LHCN-M2 (cell line): ENCODE measurements around the genes PSMA7, SS18L1, OSBPL2 and RBBP8NL.

GRCh38 chr20:62136389-62137081, 6.7 kb downstream of the PSMA7 start:
- RAMPAGE, long total RNA: no peak

DNA sequence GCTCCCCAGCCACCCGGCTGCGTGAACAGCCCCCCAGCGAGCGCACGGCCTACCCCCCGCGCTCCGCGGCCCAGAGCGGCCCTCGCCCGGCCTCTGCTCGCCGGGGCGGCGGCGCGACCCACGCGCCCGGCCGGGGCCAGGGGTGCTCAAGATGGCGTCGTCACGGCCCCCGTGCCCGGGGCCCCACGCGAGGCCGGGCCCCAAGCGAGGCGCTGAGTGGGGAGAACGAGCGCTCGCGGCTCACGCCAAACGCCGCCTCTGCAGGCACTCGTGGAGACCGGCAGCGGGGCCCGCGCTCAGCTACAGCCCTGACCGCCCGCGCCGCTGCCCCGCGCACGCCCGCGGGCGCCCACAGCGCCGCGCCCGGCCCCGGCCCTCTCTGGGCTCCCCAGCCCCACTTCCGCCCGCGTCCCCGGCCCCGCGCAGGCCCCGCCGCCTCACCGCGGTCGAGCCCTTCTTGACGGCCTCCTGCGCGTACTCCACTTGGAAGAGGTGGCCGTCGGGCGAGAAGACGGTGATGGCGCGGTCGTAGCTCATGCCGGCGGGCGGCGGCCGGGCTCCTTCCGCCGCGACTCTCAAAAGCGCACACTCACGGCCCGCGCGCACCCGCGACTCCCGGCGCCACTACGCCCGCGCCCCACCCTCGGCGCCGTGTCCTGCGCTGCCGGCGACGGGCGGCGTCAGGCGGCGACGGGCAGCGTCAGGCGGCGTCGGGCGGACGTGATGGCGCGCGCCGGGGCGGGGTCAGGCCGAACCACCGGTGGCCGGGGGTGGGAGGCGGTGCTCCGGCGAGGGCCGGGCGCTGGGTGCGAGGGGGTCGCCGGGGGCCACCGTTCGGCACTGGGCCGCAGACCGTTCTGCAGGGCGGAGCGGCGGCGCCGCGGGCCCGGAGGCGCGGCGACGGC, at the start of gene PSMA7:
Gene PSMA7 (minus strand): TSS at position 628 of the 905 bp plus-strand sequence.
- RAMPAGE, long total RNA: start-site peak on the minus strand centred at position 605 of the sequence, 112 bp wide, 753 reads

GRCh38 chr20:62143672-62143997, at the start of gene SS18L1:
Gene SS18L1, plus strand, starts transcription at chr20:62143769.
- RAMPAGE, long total RNA: start-site peak on the plus strand at chr20:62143748-62143805, 20 reads

- RAMPAGE, long total RNA: no peak
Measured at GRCh38 chr20:62149231-62150072, 5.9 kb downstream of the SS18L1 start.

GRCh38 chr20:62159814-62160318, 16.3 kb downstream of the SS18L1 start:
- RAMPAGE, long total RNA: no peak

- RAMPAGE, long total RNA: no peak
Measured at GRCh38 chr20:62165849-62166550, 16.8 kb upstream of the MTG2 start.

DNA sequence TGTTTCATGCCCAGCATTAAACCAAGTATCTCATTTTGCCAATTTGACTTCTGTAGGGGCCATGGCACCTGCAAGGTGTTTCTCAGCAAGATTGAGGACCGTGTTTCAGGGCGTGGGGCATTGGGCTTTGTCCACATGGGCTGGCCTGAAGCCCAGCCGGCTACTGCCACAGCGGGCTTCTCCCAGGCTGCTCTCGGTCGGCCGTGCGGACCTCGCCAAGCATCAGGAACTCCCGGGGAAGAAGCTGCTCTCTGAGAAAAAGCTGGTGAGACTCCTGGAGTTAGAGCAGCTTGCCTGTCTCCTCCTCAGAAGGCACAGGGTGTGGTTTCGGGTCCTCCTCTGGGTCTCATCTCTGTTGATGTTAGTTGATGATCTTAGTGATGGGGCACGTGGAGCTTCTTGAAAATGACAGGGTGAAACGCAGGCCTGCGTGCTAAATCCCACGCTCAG, 10.6 kb downstream of the MTG2 start:
- RAMPAGE, long total RNA: no peak

GRCh38 chr20:62237844-62238820, at the start of gene OSBPL2:
Gene OSBPL2, plus strand, starts transcription at chr20:62238521.
- RAMPAGE, long total RNA: start-site peak on the plus strand at chr20:62238513-62238553, 29 reads

- RAMPAGE, long total RNA: no peak
Measured at GRCh38 chr20:62258457-62258970, 20.2 kb downstream of the OSBPL2 start.

DNA sequence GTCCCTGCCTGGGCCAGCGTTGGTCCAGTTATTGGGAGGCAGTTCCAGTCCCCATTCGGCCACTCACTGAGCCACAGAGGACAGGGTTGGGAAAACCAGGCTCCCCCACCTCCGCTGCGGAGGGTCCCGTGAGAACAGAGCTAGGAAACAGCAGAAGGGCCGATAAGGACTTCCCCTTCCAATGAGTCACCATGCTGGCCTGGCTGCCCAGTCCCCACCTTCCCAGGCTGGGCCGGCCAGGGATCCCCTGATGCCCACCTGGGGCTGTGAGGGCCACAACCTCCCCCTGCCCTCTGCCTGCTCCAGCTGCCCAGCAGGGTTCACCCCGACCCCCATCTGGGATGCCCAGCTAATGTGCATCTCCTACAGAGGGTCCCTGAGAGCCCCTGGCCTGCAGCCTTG, 2.7 kb downstream of the LAMA5 start:
- RAMPAGE, long total RNA: no peak

DNA sequence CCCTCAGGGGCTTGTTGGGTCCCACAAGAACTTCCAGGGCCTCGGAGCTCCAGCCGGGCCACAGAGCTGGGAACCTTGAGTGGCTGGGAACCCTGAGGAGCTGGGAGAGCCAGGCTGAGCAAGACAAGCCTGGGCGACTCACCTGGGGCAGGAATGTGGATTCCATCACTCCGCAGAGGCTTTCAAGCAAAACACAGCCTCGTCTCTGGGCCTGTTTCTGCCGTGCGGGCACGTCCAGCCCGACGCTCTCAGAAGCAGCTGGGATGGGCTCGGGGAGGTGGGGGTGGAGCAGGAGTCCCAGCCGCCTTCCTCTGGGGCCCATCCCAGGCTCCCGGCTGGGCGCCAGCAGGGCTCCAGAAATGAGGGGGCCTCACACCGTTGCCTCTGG, 8.8 kb upstream of the RPS21 start:
- RAMPAGE, long total RNA: no peak

GRCh38 chr20:62386194-62386510, 751 bp upstream of the RPS21 start:
- RAMPAGE, long total RNA: no peak

GRCh38 chr20:62388038-62389116, 1.5 kb downstream of the RPS21 start:
- RAMPAGE, long total RNA: no peak

DNA sequence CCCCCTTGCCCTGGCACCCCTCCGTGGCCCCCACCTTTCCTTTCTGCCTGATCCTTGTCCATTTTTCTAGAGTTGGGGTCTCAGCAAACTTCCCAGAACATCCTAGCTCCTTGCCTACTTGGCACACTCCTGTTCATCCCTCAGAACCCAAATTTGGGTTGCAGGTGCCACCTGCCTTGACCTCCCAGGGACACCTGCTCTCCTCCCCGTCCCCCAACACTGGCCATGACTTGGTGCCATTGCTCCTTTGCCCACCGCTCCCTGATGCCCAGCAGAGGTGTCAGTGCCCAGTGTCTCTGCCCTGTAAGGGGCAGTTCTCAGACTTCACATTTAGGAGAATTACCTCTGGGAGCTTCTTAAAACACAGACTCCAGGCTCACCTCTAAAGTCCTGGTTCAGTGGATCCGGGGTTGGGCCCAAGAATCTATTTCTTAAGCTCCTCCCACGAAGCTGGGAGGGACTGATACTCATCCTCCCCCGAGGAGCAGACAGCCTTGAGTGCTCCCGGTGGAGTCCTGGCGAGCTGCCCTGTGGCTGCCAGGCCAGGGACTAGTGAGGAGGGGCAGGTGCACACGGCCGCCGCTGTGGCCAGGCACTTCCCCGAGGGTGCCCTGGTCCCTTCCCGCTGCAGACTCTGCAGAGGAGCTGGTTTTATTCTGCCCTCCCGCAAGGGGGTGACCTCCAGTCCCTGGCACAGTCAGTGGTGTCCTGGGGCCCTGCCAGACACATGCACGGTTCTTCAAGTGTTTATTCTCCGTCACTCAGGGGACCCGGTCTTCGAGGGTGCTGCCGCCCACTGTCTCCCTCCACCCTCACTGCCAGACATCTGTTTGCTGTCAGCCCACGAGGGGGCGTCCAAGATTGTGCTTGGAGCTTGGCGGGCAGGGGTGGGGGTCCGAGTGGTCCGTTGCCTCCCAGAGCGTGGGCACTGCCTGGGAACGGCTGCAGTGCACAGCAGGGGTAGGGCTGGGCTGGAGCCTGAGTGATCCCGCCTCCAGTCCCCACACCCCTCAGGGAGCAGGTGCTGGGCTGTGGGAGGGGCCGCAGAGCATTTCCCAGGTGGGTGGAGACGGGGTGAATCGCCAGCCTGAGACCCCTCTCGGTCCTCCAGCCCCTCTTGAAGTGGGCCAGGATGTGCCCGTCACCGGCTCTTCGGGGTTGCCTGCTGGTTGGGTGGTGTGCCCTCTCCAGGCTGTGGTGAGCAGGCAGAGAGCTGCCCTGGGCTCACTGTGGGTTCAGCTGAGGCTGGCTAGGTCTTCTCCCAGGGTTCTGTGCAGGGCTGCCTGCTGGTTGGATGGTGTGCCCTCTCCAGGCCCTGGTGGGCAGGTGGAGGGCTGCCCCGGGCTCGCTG, 2.9 kb upstream of the CABLES2 start:
- RAMPAGE, long total RNA: no peak

- RAMPAGE, long total RNA: no peak
Measured at GRCh38 chr20:62427376-62428029, at the start of gene RBBP8NL. Gene RBBP8NL, minus strand, starts transcription at chr20:62427539.

DNA sequence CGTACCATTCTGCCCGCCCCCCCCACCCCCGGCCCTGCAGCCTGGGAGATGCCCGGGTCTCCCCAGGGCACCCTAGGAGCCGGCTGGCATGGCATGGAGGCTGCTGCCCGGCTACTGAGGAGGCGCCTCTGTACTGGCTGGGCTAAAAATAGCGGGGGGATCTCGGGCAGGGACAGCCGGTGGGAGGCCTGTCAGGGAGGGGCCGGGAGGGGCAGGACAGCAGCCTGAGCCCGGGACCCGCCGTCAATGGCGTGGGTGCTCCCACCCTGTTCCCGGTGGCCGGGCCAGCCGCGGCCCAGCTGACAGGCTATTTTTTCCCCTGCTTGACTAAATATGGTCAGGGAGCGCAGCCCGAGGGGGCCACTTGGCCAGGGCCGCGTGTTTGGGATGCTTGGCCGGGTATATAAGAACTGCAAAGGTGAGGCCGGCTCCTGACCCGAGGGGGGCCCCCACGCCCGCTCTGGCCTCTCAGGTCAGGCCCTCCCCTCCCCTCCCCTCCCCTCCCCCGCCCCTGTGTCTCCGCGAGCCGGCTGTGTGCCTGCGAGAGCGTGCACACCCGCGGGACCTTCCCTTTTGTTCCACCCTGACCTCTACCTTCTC, 74.3 kb upstream of the GATA5 start:
- RAMPAGE, long total RNA: no peak

GRCh38 chr20:62573011-62573294, 69.3 kb upstream of the SLCO4A1 start:
- RAMPAGE, long total RNA: no peak

- RAMPAGE, long total RNA: no peak
Measured at GRCh38 chr20:62577701-62577957, 64.7 kb upstream of the SLCO4A1 start.

GRCh38 chr20:62644760-62645650, 2.7 kb downstream of the SLCO4A1 start:
- RAMPAGE, long total RNA: no peak

GRCh38 chr20:62668108-62668464, 25.8 kb downstream of the SLCO4A1 start:
- RAMPAGE, long total RNA: no peak